Lung (tissue), 4 donors: ENCODE measurements around a stretch of chr10.

DNA sequence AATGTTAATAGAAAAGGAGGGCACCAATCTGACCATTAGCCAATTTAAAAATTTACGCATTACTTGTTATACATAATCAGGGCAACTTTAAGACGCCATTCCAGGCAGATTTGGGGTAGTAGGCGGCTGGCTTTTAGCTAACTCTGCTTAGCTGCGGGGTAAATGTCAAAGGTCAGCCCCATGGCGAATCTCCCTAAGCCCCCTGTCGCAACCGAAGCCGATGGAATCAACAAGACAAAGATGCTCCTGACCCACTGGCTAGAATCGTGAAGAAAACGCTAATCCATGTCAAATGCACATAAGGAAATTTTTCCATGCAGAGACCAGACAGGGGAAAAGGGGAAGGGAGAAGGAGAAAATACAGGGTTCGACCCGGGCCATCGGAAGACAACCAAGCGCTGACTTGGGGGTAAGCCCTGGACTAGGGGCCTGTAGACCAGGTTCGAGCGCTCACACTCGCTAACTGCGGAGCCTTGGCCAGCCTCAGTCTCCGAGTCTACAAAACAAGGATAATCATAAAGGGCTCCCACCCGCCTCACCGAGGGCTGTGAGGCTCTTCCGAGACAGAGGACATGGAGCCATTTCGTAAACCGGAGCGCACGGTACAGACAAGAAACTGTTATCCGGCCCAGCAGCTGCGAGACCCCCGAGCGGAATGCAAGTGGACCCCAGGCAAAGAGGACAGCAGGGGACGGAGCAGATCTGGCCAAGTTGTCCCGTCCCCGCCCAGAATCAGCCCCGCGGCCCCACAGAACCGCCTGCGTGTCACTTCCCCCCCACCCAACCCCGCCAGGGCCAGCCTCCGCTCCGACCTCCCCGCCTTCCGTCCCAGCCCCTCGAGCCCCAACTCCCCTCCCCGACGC is 548 bp downstream of the SAR1A start:
- PRO-cap: no peak
- RAMPAGE, long total RNA: no peak
- RRBS: no CpG with 5 or more reads among the region's 45 CpGs

GRCh38 chr10:70227612-70228010 is 5.6 kb downstream of the PPA1 start:
- PRO-cap: no peak
- RAMPAGE, long total RNA: no peak
- RRBS: no CpG with 5 or more reads among the region's 2 CpGs

DNA sequence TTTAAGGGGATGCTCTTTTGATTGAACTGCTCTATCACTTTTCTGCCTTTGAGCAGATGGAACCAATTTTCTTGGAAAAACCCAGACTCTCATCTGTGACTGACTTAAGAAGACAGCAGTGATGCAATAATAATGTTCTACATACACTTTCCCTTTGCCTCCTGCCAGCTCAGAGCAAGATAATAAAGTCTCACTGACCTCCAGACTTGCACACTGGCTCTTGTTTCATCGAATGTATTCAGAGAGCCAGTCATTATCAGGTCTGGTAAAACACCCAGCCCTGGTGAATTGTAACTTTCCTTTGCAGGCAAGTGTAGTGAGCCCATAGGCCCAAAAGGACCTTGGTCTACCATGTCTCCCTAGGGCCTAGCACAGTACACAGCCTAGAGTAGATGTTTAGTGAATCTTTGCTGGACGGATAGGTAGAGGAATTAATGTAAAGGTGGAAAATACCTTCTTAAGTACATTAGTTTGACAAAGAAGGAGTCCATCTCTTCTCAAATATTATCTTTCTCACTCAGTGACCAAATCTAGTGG is 1.9 kb upstream of the PPA1 start:
- PRO-cap: no peak
- RAMPAGE, long total RNA: no peak
- RRBS: no CpG with 5 or more reads among the region's 2 CpGs

GRCh38 chr10:70371025-70371394 is 11.4 kb downstream of the LRRC20 start:
- PRO-cap: unidirectional peak, minus-strand start at chr10:70371141
- RAMPAGE, long total RNA: no peak
- RRBS: no CpG with 5 or more reads among the region's 4 CpGs

DNA sequence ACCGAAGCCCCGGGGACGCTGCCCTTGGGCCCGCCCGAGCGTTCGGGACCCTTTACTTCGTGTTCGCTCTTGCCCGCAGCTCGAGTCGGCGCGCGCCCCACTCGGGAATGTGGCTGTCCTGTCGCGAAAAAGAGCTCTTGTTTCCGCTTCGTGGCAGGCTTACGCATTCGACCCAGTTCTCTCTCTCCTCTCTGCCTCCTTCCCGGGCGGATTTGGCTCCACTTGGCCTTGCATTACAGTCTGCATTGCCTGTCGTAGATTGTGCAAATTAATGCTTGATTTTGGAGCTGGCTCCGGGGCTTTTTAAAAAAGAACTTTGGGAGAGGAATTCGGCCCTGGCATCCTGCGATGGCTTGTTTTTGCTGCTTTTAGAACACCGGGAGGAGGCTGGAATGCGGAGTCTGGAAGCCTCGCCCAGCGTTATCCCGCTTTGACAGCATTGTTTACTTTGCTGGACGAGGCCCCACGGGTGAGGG is 741 bp downstream of the EIF4EBP2 start:
- PRO-cap: no peak
- RAMPAGE, long total RNA: no peak
- RRBS: 4% methylated on average over 9 of the region's 35 CpGs

GRCh38 chr10:70419841-70420272 is 15.9 kb downstream of the EIF4EBP2 start:
- PRO-cap: no peak
- RAMPAGE, long total RNA: no peak
- RRBS: no CpG with 5 or more reads among the region's 6 CpGs

- PRO-cap: no peak
- RAMPAGE, long total RNA: no peak
- RRBS: no CpG with 5 or more reads among the region's 3 CpGs
These were observed 13.8 kb downstream of the NODAL start for GRCh38 chr10:70427635-70428227.

DNA sequence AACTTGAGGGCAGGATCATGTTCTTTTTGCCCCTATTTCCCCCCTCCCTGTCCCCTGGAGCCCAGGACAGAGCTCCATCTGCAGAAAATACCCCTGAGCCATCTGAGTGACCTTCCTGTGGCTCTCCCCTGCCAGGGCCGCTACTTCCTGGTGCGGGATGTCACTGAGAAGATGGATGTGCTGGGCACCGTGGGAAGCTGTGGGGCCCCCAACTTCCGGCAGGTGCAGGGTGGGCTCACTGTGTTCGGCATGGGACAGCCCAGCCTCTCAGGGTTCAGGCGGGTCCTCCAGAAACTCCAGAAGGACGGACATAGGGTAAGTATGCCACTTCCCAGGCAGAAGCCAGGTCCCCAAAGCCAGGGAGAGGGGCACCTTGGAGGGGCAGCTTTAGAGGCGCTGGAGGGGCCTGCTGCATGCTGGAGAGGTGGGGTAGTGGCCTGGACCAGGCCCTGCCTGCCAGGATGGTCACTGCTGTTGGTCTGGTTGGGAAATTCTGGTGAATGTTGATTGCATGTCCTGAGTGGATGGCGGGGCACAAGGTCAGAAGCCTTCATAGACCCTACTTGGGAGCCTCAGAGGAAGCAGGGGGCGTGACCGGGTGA is 51.3 kb downstream of the PALD1 start:
- PRO-cap: no peak
- RAMPAGE, long total RNA: no peak
- RRBS: no CpG with 5 or more reads among the region's 11 CpGs

- PRO-cap: no peak
- RAMPAGE, long total RNA: no peak
- RRBS: no CpG with 5 or more reads among the region's 21 CpGs
These were observed 43.5 kb downstream of the PRF1 start for GRCh38 chr10:70558696-70559810.

- PRO-cap: no peak
- RAMPAGE, long total RNA: no peak
- RRBS: no CpG with 5 or more reads among the region's 8 CpGs
These were observed 10.0 kb upstream of the ADAMTS14 start for GRCh38 chr10:70662301-70662644.

DNA sequence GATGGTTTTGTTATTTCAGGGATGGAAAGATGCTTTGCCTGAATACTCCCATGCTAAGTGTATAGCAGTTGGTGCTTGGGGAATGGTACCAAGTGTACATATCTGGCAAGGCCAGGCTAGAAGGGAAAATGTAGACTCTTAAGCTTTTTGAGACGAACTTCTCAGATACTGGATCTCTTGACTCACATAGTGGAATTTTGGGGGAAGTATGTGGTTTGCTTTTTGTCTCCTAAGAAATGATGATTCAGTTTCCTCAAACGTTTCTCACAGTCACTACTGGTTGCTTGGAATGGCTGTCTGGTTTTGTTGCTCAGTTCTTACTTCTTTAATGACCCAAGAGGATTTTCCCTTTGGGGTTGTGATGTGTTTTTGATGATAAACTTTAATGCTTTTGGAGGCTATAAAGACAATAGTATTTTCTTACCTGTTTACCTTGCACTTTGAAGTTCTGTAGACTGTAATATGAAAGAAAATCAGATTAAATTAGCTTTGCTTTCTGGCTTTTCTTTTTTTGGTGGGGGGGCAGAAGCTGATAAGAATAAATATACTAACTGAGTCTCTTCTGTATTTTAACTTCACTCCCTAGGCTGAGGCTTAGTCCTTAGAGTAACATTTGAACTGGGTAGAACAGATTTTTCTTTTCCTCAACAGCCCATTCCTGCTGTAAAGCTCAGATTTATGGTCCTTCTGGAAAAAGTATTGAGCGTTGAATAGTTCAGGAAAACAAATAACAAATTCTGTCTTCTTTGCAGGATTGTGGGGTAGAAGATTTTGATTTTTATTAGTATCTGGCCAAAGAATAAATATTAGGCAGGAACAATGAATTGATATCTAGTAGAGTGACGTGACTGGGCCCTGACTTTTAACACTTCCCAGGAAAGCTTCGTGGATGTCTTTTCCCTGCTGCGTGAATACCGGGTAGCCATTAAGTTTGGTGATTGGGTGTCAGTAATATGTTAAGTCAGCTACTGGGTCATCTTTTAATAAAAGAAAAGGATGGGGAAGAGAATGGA is 17.7 kb downstream of the SGPL1 start:
- PRO-cap: no peak
- RAMPAGE, long total RNA: no peak
- RRBS: 89% methylated on average over 1 of the region's 7 CpGs

DNA sequence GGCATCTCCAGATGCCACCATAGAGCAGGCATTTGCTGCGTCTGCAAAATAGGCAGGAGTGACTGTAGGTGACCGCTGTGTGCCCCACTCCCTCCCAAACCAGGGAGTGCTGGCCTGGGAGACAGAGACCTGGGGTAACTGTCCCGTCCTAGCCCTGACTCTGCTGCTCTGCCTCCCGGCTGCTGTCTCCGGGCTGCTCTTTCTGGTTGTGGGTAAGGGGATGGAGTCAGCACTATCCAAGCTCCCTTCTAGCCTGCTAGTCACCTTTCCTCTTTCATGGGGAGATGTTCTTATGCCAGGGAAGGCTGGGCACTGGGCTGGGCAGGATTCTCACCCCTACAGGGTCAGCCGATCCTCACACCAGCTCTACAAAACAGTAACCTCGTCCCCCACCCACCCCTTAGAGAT is 29.5 kb upstream of the PCBD1 start:
- PRO-cap: no peak
- RAMPAGE, long total RNA: no peak
- RRBS: no CpG with 5 or more reads among the region's 7 CpGs

DNA sequence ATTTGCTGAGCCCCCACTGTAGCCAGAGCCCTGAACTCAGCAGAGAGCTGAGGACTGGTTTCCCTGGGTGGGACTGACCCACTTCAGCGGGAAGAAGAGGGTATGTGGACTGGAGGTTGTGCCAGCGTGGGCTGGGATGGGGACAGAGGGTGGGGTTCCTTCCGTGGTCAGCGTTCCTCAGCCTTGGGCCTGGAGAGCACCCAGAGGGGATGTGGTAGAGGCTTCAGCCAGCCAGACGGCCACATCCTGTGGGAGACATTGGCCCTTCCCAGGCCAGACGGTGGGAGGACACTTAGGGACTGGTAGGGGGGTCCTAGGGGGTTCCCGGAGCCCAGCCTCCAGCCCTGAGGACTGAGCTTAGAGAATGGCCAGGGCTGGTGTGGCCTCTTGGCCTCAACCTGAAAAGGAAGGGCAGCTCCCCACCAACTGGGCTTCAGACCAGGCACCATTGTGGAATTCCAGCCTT is 23.0 kb downstream of the UNC5B start:
- PRO-cap: no peak
- RAMPAGE, long total RNA: no peak
- RRBS: no CpG with 5 or more reads among the region's 7 CpGs

DNA sequence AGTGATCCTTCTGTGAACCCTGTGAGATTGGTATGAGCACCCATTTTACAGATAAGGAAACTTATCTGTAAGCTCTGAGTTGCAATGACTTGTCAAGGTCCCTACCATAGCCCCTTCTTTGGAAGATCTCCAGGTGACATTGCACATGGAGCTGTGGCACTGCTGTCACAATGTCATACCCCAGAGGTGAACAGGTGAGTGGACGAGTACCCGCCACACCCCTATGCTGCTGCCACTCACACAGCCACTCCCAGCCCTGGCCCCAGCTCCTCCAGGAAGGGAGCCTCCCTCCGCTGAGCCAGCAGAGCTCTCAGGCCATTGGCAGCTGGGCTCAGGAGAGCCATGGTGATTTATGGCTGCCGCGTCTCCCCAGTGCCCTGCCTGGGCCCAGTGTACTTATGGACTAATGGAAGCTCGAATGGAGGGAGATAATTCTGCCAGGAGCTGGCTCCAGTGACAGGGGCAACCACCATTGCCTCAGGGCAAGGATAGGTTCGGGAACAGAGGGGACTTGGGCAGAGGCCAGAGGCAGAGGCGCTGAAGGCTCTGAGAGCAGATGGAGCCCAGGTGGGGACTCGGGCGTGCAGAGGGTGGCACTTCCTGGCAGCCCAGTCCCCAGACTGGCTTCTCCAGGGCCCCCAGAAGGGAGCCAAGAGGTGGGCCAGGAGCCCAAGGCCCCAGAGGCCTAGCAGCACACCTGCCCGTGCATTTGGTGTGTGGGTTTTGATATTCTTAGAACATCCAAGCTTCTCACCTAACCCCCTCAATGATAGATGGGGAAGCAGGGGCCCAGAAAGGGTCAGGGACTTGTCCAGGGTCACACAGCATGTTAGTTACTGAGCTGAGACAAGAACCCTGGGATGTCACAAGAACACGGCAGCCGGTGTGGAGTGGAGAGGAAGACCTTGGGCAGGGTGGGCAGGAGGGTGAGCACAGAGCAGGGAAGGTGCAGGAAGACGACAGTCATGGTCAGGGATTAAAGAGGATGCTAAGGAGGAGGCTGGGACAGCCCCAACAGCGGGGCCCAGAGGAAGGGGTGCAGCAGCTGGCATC is 44.0 kb downstream of the UNC5B start:
- PRO-cap: no peak
- RAMPAGE, long total RNA: no peak
- RRBS: no CpG with 5 or more reads among the region's 15 CpGs

- PRO-cap: no peak
- RAMPAGE, long total RNA: no peak
- RRBS: no CpG with 5 or more reads among the region's 14 CpGs
These were observed 48.3 kb downstream of the UNC5B start for GRCh38 chr10:71260564-71261111.

DNA sequence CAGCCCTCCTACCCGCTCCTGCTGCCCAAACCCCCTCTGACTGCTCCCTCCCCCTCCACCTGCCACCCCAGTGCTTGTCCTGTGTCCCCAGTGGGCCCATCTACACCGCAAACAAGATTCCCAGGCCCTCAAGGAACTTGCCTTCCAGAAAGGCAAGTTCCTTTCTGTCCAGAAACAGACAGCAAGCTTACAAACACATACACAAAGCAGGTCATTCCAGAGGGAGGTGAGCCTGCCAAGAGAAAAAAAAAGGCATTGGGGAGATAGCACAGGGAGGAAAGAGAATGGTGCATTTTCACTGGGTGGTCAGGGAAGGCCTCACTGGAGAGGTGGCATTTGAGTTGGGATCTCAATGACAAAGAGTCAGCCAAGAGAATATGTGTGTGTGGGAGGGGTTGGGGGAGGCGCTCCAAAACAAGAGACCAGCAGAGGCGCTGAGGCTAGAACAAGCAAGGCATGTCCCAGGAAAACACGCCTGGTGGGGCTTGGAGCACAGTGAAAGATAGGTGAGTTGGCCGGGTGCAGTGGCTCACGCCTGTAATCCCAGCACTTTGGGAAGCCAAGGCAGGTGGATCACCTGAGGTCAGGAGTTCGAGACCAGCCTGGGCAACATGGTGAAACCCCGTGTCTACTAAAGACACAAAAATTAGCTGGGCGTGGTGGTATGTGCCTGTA is 49.4 kb upstream of the SLC29A3 start:
- PRO-cap: no peak
- RAMPAGE, long total RNA: no peak
- RRBS: no CpG with 5 or more reads among the region's 10 CpGs

DNA sequence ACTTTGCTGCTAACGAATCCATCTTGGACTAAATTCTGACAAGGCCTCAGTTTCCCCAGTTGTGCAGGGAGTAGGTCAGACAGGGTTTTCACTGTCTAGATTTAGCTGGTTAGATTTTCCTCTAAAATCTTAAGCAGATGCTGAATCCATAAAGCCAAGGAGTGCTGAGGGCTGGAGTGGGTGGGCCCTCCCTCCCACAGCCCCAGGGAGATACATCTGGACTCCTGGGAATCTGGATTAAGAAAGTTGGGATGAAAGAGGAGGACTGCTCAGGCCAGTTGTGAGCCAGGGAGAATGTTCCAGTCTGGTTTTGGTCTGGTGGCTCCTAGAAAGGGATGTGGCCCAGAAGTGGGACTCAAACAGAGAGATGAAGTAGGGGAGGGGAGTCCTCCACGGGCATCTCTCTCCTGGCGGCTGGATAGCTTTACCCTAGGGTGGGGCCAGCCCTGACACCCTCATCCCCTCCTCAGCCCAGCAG is 18.9 kb upstream of the SLC29A3 start:
- PRO-cap: no peak
- RAMPAGE, long total RNA: no peak
- RRBS: no CpG with 5 or more reads among the region's 3 CpGs

DNA sequence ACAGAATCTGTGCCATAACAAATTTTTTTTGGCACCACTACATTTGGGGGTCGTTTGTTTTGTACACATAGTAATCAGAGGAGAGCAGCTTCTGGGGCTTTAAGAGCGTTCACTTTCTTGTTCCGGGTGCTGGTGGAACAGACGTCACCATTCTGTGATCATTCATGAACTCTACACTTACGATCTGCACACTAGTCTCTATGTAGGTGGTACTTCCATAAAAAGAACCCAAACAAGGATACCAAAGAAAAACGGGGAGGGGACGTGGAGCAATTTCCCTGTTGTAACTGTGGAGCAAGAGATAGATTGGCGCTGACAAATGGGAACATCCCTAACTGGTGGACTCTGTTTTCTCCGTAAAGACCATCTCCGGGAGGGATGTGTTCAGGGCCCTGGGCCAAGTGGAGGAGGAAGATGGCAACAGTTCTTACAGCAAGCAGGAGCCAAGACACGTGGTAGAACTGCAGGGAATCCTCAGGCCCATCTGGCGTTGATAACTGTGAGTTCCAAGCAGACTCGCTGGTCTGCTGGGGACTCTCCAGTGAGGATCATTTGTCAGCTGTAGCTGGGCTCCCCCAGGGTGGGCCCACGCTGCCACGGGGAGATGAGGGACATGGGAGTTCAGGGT is 5.8 kb upstream of the SLC29A3 start:
- PRO-cap: no peak
- RAMPAGE, long total RNA: no peak
- RRBS: no CpG with 5 or more reads among the region's 15 CpGs

DNA sequence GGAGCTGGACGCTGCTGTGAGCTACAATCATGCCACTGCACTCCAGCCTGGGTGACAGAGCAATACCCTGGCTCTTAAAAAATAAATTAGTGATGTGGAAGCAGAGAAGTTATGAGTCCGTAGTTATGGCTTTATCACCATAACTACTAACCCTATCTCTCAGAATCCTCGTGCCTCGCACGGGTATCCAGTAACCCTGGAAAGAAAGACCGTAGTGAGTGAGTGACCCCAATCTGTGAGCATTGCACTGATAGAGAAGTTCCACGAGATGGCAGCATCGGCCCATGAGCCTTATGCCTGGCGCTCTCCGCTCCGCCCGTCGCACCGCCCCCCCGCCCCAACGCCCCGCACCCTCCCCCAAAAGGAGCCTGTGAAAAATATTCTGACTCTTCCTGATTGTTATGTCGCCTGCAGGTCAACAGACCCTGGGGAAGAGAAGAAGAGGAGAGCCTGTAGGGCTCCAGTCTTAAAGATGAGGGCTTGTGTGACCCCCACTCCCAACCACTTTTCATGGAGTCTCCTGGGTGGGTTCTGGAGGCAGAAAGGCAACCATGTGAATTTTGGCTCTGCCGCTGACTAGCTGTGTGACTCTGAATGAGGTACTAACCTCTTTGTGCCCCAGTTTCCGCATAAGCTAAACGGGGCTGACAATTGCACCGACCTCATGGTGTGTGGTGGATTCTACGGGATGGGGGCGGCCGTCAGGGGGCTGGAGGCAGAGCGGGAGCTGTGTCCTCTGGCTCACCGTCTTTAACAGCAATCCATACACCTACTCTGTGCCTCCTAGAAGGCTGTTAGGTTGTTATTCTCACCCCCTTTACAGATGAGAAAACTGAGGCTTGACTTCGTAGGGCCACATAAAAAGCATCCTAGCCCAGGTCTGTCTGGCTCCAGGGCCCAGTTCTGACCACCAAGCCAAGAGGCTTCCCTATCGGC is 4.6 kb upstream of the SLC29A3 start:
- PRO-cap: no peak
- RAMPAGE, long total RNA: no peak
- RRBS: no CpG with 5 or more reads among the region's 29 CpGs

GRCh38 chr10:71323505-71323971 is 4.5 kb downstream of the SLC29A3 start:
- PRO-cap: no peak
- RAMPAGE, long total RNA: no peak
- RRBS: no CpG with 5 or more reads among the region's 4 CpGs